SJSA1 (cell line): ENCODE measurements around a stretch of chr21.

DNA sequence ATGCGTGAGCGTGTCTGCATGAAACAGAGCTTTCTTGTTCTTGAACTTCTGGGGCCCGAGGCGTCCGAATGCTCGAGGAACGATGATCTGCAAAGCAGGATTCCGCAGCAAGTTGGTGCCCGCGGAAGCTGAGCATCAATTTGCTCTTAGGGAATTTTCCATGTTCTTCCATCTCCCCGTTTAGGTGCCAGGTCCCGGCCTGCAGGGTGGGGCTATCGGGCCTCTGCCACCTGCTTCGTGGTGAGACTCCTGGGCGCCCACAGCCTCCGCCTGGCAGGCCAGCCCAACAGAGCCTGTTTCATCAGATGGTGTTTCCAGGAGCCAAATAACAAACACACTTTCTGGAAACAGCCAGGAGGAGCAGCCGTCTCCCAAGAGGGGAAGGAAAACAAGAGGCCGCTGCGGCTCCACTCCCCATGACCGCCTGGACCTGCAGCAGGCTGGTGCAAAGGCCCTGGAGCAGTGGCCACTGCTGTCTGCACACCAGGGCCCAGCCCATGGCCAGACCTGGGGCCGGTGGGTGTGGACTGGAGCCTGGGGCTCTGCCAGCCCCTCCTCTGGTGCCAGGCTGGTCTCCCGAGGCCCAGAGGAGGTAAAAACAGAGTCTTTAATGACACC is 54.8 kb downstream of the SLX9 start:
- RAMPAGE, long total RNA, result no peak

GRCh38 chr21:45021703-45022118 is 52.7 kb upstream of the ADARB1 start:
- RAMPAGE, long total RNA, result no peak

DNA sequence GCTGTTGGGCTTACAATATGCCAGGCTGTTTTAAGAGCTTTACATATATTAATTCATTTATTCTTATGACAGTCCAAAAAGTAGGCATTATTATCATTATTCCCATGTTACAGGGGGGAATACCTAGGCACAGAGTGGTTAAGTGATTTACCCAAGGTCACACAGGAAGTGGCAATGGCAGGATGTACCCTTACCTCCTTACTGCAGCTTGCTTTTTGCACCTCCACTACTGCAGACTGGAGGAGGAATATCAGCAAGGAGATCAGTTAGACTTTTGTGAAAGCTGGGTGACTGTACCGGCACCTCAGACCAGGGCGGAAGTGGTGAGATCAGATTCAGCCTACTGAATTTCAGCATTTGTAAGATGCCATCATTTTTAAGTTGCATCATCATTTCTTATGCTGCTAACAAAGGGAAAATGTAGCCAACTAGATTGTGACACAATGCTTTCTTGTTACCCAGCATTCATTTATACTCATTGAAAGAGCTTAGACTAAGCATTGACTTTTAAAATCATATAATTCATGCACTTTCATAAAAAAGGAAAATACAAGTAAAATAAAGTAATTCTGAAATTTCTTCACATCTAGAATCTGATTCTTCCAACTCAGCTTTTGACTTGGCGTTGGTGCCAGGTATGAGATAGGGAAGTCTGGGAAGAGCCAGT is 4.6 kb downstream of the ADARB1 start:
- RAMPAGE, long total RNA, result no peak

GRCh38 chr21:45154749-45155265 is 80.4 kb downstream of the ADARB1 start:
- RAMPAGE, long total RNA, result no peak

DNA sequence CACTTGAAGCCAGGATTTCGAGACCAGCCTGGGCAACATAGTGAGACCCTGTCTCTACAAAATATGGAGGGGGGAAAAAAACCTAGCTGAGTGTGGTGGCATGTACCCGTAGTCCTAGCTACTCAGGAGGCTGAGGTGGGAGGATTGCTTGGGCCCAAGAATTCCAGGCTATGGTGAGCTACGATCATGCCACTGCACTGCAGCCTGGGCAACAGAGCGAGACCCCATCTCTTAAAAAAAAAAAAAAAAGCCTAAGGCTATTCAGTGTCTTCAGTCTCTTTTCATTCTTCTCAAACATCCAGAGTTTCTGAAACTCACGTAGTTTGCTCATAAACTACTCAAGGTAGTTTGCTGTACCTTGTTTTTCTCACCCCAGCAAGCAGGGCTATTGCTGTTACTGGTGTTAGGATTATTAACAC is 37.9 kb downstream of the POFUT2 start:
- RAMPAGE, long total RNA, result no peak

DNA sequence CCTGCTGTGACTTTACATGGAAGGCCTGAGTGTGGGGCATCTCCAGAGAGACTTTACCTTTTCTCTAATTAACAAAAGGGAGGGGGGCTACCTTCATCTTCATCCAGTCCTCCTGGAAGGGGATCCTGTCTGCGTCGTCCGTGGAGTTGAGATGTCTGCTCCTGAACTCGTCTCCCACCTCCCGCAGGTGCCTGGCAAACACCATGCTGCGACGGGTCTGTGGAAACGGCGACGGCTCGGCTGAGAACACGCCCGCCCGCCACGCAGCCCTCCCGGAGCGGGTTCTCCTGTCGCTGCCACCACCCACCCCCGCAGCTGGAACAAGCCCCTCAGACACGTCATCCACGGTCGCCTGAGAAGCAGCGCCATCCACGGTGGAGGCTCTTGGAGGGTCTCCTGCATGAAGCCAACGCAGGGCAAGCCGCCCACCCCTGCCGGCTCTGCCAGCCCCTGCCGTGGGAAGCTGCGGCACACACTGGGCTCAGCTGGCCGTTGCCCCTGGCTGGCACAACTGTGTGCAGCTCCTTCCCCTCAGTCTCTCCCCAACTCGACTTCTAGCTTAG is 10.7 kb downstream of the POFUT2 start:
- RAMPAGE, long total RNA, result no peak

- RAMPAGE, long total RNA, result no peak
Measured at GRCh38 chr21:45304995-45305346, 17.3 kb upstream of the POFUT2 start.

DNA sequence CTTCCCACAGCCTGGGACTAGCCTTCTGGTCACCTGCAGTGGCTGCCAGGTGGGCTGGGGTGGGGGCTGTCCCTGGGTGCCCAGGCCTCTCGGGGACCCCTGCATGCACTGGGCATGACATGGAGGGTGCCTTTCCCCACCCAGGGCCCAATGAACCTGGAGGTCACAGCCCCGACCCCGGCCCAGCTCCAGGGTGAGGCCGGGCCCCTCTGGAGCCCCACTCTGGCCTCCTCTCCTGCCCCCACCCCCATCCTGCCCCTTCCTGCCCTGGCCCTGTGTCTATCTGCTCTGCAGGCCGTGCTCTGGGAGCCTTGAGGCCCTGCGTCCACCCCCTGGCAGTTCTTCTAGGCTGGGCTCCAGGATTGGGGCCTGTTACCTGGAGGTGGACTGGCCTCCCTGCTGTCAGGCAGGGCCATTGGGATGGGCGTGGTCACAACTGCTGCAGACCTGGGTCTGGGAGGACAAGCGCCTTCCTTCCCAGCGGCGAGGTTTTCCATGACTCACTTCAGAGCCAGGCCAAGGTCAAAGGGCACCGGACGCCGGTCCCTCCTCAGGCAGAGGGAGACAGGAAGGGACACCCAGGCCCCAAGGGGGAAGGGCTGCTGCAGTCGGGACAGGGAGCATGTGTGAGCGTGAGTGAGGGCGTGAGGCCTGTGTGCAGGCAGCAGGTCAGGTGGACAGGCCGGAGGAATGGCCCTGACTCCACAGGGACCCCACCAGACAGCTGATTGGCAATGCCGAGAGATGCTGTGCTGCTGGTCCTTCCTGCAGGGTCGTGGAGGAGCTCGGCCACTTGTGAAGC is 31.0 kb upstream of the POFUT2 start:
- RAMPAGE, long total RNA, result no peak

- RAMPAGE, long total RNA, result no peak
Measured at GRCh38 chr21:45349659-45350536, 55.1 kb upstream of the COL18A1 start.

DNA sequence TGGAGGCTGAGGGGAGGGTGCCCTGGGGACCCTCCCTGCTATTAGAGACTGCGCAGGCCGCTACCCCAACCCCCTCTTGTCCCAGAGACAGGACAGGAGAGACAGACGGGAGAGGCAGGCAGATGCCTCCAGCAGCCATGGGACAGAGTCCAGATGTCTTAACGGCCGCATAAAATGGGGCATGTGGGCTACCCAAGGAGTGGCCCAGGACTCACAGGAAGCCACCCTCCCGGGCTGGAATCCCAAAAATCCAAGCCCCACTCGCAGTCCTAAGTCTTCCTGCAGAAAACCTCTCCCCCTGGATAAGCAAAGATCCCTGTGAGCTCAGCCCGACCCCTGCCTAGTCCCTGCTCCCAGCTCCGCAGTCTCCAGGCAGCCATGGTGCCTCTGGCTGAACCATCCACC is 43.6 kb upstream of the COL18A1 start:
- RAMPAGE, long total RNA, result no peak

- RAMPAGE, long total RNA, result no peak
Measured at GRCh38 chr21:45405327-45405492, 245 bp downstream of the COL18A1 start.

DNA sequence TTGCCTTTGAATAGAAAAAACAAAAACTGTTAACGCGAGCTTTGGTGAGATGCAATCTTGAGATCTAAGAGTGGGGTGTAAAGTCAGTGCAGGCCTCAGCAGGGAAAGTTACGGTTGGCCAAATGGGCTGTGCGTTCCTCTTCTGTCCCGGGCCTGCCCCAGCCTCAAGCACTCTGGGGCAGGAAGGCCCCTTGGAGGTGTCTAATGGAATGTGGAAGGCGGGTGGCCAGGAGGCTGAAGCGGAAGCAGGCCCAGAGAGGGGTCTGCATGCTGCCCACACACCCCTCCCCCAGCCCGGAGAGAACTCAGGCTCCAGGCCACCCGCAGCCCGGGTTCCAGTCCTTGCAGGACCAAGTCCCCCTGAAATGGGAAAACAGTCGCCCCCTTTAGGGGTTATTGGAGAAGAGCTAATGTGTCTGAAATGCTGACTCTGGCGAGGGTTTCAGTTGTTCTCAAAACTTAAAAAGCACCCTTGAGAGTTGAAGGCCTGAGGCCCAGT is 1.9 kb downstream of the COL18A1 start:
- RAMPAGE, long total RNA, result no peak

GRCh38 chr21:45465071-45465612 is 60.2 kb downstream of the COL18A1 start:
- RAMPAGE, long total RNA, result no peak

GRCh38 chr21:45482479-45483778 is 59.3 kb downstream of the SLC19A1 start:
- RAMPAGE, long total RNA, result no peak

GRCh38 chr21:45608655-45609301 is 34.7 kb upstream of the PCBP3 start:
- RAMPAGE, long total RNA, result no peak

- RAMPAGE, long total RNA, result no peak
Measured at GRCh38 chr21:45639974-45640513, 3.5 kb upstream of the PCBP3 start.

- RAMPAGE, long total RNA, result no peak
Measured at GRCh38 chr21:45868554-45869023, 113.0 kb upstream of the COL6A1 start.

DNA sequence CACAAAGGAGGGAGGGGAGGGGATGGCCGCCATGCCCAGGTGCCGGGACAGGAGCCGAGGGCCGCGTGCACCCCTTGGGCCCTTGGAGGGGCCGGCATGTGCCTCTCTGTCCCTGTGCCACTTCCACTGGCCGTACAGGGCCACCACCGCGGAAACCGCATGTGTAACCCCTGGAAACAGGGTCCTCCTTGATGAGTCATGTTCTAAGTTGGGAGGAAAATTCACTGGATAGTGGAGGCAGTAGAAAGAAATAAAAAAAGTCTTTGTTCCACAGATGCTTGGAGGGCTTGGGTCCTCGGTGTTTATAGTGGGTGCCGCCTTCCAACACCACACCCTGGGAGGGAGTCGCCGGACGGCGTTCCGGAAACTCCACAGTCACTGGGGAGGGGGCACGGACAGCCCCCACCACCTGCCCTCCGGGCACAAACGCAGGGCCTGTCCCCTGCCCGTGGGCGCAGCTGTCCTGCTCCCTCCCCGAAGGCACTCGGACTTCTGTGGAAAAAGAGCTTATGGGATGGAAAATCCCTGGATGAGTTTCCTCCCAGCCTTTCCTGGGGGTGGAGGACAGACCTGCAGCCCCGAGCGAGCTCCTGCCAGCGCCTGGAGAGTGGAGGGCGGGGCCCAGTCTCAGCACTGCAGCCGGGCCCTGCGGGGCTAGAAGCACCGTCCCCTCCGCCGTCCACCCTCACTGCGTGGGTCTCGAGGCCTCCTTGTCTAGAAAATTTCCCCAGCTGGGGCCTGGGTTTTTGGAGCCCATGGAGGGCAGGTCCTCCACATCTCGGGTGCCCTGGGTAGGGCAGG is 6.7 kb upstream of the COL6A1 start:
- RAMPAGE, long total RNA, result no peak

GRCh38 chr21:46038627-46039543 is 57.3 kb downstream of the COL6A1 start:
- RAMPAGE, long total RNA, result no peak

DNA sequence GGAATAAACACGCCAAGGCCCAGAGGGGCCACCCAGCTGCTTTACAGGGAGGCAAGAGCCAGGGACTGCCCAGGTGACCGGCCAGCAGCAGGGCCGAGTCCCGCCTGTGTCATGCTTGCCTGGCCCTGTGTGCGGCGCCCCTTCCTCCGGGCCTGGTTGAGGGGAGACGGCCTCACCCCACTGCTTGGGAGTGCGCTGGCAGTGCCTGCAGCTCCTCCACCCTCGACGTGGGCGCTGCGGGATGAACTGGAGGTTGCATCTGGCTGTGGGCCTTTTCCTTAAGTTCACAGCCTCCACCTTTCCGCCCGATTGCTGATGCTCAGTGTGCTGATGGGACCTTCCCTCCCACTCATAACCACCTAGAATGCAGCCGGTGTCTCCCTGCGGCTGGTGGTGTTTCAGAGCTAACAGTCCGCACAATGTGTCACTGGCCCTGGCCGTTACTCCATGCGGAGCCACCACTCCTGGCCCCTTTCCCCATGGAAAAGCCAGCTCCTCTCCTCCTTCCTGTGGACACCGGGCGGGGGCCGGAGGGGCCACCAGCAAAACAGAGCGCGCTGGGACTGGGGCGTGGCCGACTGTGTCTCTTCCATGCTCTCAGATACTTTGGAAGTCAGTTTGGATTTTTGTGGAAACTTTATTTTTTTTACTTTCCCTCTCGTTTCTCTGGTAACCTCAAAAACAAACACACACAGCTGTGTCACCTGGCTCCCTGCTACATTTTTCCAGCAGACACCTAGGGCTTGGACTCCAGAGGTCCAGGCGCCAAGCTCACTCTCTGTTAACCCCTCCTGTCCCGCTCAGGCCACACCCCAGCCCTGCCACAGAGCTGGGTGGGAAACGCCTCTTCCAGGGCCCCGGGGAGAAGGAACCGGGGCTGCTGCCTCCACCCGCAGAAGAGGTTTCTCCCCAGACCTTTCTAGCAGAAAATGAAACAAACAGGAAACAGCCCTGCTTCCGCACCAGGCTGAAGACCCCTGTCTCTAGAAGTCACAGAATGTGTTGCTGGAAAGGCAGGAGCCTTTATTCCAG is 32.7 kb upstream of the COL6A2 start:
- RAMPAGE, long total RNA, result no peak